AG04449 (cell line): Measurements from ENCODE around the genes CCR5 and TDGF1.

DNA sequence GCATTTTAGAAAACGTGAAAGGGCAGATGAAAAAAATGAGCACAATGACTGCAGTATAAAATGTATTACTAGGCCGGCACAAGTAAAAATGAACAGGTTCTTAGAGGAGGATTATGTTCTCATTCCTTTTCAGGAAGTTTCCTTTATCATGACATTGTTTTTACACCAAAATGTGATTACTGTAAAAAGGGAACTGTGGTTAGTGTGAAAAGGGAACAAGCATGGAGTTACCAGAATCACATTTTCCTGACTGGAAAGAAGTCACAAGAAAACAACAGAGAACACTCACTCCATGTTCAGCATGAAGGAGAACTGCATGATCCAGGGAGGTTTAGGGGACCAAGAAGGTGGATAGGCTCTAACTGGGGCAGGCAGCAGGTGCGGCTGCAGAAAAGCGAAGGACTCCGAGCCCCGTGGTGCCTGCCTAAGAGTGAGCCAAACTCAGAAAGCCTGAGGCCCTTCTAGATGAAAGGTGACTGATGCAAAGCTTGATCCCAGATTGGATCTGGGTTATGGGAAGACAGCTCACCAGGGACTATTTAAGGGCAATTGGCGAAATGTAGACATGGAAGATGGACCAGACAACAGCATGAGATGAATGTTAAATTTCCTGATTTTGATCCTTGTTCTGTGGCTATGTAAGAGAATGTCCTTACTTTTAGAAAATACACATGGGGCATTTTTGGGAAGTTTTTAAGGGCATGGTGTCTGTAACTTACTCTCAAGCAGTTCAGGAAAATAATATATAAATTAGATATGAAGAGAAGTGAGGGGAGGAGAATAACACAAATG is 77.3 kb downstream of the CCR1 start:
- RRBS, result no CpG with 5 or more reads among the region's 7 CpGs

DNA sequence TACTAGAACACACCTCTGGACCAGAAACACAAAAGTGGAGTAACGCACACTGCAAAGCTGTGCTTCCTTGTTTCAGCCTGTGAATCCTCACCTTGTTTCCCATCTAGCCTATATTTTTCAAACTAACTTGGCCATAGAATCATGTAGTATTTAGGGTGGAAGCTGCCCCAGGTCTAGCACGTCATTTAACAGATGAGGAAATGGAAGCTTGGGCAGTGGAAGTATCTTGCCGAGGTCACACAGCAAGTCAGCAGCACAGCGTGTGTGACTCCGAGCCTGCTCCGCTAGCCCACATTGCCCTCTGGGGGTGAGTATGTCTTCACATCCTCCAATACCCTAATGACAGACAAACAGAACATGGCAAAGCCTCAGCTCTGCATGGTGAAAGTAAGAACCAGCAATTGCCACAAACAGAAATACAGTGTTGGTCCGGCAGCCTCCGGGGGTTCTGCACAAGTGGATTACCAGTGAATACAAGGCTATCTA is 2.2 kb upstream of the CCR5 start:
- RRBS, result no CpG with 5 or more reads among the region's 8 CpGs

DNA sequence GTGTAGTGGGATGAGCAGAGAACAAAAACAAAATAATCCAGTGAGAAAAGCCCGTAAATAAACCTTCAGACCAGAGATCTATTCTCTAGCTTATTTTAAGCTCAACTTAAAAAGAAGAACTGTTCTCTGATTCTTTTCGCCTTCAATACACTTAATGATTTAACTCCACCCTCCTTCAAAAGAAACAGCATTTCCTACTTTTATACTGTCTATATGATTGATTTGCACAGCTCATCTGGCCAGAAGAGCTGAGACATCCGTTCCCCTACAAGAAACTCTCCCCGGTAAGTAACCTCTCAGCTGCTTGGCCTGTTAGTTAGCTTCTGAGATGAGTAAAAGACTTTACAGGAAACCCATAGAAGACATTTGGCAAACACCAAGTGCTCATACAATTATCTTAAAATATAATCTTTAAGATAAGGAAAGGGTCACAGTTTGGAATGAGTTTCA is at the start of gene CCR5:
Gene CCR5, plus strand, starts transcription at position 242 of the 450 bp plus-strand sequence.
- RRBS, result no CpG with 5 or more reads among the region's 4 CpGs

GRCh38 chr3:46371155-46371607 is 435 bp downstream of the CCR5 start:
- RRBS, result no CpG with 5 or more reads among the region's 2 CpGs

GRCh38 chr3:46396042-46396478 is 11.0 kb upstream of the CCRL2 start:
- RRBS, result no CpG with 5 or more reads among the region's 4 CpGs

GRCh38 chr3:46488634-46489401 is 9.0 kb upstream of the RTP3 start:
- RRBS, result no CpG with 5 or more reads among the region's 28 CpGs

- RRBS, result no CpG with 5 or more reads among the region's 9 CpGs
Observed at GRCh38 chr3:46505784-46506317, 8.1 kb downstream of the RTP3 start.

GRCh38 chr3:46558101-46559137 is 7.7 kb downstream of the LRRC2 start:
- RRBS, result no CpG with 5 or more reads among the region's 24 CpGs

DNA sequence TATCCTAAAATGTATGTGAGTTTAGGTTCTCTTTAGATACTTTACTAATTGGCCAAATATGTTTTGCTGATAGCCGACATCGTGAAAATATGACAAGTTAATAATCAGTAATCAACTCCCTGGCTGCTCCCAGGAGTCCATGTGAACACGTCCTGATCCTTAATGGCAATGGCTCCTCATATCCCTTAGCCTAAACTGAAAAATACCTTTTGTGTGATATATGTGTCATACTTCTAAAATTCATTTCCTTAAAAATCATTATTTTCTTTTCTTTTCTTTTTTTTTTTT is 552 bp upstream of the LRRC2 start:
- RRBS, result no CpG with 5 or more reads among the region's 3 CpGs

DNA sequence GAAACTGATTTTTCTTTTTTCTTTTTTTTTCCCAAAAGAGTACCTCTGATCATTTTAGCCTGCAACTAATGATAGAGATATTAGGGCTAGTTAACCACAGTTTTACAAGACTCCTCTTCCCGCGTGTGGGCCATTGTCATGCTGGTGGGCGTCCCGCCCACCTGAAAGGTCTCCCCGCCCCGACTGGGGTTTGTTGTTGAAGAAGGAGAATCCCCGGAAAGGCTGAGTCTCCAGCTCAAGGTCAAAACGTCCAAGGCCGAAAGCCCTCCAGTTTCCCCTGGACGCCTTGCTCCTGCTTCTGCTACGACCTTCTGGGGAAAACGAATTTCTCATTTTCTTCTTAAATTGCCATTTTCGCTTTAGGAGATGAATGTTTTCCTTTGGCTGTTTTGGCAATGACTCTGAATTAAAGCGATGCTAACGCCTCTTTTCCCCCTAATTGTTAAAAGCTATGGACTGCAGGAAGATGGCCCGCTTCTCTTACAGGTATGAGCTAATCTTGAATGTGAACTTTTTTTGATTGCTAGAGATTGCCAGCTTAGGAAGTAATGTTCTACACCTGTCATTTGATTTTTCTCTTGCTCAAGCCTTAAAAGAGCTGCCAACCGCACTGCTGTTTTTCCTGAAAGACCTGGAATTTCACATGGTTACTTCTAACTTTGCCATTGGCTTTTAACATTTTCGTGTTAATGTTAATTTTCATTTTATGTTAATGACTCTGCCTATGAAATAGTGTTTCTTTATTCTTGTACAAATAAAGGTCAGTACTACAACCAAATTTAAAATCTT is at the start of gene TDGF1:
Gene TDGF1, plus strand, starts transcription at position 270 of the 789 bp plus-strand sequence.
- RRBS, result no CpG with 5 or more reads among the region's 18 CpGs

DNA sequence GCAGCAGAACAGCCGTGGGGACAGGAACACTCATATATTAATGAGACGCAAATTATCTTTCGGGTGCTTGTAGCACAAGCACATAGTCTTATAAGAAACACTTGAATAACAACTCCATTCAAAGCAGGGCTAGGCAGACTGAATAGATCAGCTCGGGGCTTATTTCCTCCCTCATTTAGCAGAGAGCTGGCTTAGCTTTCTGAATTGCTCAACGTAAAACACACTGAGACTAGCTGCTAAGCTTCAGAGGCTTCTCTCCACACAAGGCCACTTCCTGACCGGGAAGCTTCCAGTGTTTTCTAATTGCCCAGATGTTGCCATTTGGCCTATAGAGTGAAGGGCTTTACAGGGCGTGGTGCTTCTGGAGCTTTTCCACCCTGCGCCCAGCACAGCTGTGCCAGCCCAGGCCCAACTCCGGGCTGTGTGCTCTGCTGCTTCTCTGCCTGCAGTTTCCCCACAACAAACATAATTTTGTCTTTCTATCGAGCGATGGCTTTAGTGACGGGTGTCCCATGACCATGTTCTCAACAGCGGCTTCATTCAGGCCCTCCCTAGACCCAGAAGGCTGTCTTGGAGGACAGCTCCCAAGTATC is 16.6 kb downstream of the FAM240A start:
- RRBS, result no CpG with 5 or more reads among the region's 13 CpGs

GRCh38 chr3:46664831-46665398 is 28.6 kb downstream of the ALS2CL start:
- RRBS, result no CpG with 5 or more reads among the region's 11 CpGs

- RRBS, result 3% methylated on average over 60 of the region's 93 CpGs
Observed at GRCh38 chr3:46881506-46882390, 4.2 kb downstream of the PTH1R start.

DNA sequence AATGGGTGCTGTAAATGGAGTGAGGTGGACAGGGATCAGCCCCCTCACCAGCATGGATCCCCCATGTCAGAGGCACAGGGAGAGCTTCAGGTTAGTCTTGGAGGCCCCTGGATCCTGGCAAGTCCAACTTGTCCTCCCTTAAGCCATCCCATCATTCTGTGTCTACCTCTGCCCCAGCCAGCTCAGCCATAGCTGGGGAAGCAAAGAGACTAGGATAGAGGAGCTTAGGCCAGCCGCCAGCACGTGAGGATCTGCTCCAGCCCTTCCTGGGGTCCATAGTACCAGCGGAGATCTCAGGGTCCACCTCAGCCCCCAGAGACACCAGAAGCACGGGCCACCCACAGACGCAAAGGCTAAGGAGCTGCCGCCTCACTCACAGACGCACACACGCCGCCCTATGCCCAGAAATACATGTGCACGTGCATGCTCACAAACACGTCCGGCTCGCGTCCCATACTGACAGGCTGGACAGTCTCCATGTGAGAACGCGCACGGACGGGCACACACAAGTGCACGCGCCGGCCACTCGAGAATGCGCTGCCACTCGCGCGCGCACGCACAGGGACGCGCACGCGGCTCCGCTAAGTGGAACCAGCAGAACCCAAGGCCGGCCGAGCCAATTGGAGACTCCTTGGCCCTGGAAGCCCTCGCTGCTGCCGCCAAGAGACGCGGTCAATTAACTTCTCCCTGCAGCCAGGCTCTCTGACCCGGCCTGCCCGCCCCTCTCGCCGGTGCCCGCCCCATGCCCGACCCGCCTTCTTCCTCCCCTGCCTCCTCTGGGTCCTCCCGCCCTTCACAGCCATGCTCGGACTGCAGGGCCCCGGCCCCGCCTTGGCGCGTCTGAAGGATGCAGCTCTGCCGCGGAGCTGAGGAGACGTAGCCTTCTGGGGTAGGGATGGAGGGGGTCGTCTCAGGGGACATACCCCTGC is 14.7 kb downstream of the PTH1R start:
- RRBS, result 4% methylated on average over 27 of the region's 56 CpGs

DNA sequence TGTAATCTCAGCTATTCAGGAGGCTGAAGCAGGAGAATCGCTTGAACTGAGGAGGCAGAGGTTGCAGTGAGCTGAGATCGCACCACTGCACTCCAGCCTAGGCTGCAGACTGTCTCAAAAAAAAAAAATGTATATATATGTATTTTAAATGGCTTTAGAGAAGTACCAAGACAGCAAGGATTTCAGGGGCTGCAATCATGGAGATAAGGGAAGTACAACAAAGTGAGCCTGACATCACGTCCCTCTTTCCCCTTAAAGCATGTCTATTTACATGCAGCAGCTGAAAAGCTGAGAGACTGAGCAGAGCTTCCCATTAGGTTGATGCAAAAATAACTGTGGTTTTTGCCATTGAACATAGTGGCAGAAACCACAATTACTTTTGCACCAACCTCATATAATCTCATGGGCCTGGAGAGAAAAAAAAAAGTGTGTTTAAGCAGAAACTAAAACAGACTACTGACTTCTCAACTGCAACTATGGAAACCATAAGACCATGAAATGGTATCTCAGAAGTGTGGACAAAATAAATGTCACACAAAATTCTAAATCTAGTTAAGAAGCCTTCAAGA is 48.3 kb downstream of the CCDC12 start:
- RRBS, result no CpG with 5 or more reads among the region's 3 CpGs

DNA sequence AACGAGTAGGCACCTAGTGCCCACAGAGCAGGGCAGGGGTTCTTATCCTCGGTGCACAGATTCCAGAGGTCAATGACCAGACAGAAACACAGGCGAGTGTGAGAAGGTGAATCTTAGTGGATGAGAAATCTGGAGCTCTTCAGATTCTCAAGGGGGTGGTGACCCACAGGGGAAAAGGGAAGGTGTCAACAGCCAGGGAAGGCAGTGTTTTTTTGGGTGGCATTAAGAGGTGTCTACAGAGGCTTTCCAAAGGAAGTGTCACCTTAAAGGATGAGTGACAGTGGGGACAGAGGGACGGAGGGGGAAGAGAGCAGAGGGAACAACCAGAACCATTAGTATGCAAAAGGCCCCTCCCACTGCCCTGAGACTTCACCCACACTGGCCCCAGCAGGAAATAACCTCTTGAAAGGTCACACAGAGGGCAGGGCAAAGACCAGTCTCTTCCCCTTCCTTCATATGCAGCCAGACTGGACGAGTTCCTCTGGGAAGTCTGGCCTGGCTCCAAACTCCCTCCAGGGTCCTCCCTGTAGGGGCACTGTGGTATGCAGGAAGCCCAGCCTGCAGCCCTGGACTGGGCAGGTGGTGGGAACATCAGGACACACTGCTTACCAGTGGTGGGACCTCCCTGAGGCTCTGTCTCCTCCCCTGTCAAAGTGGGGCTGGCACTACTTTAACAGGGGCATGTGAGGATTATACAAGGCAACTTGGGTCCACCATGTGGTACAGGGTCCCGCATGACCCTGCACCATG is 27.4 kb downstream of the CCDC12 start:
- RRBS, result no CpG with 5 or more reads among the region's 6 CpGs

- RRBS, result no CpG with 5 or more reads among the region's 7 CpGs
Observed at GRCh38 chr3:47057022-47057664, 77.7 kb downstream of the NBEAL2 start.

DNA sequence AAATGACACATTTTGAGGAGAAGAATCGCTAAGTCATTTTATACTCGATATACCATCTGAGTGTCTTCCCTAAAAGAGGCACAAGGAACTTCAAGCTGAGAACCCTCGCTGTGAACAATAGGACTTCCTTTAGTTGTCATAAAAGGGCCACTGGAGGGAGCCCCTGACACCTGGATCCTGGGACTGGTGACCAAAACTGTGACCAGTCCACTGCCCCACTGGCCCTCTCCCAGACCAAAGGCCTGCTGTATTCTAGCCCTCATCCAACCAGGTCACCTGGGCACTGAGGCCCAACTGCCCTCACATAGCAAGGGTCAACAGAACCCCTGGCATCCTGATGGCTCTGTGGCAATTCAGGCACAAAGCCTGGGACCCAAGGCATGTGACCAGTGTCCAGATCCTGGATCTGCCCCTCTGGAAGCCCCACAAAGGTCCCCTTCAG is 31.9 kb downstream of the KIF9 start:
- RRBS, result no CpG with 5 or more reads among the region's 3 CpGs

DNA sequence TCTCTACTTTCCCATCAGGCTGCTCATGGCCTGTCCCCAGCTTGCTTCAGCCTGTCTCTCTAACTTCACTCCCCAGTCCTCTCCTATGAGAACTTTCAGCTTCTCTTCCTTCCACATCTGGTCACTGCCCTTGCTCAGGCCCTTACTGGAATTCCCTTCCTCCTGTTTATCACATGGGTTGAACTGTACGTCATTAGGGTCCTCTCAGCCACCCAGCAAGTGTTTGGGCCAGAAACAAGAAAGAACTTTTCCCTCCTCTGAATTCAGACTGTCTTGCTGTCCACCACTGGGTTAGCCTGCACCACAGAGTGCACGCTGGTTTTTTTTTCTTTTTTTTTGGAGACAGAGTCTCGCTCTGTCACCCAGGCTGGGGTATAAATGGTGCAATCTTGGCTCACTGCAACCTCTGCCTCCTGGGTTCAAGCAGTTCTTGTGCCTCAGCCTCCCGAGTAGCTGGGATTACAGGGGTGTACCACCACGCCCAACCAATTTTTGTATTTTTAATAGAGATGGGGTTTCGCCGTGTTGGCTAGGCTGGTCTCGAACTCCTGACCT is 5.1 kb downstream of the PTPN23 start:
- RRBS, result no CpG with 5 or more reads among the region's 8 CpGs

- RRBS, result no CpG with 5 or more reads among the region's 19 CpGs
Observed at GRCh38 chr3:47412403-47413483, 31.9 kb downstream of the PTPN23 start.